Airway epithelial cell (primary cell): ENCODE results near the genes TRIL and SCRN1.

DNA sequence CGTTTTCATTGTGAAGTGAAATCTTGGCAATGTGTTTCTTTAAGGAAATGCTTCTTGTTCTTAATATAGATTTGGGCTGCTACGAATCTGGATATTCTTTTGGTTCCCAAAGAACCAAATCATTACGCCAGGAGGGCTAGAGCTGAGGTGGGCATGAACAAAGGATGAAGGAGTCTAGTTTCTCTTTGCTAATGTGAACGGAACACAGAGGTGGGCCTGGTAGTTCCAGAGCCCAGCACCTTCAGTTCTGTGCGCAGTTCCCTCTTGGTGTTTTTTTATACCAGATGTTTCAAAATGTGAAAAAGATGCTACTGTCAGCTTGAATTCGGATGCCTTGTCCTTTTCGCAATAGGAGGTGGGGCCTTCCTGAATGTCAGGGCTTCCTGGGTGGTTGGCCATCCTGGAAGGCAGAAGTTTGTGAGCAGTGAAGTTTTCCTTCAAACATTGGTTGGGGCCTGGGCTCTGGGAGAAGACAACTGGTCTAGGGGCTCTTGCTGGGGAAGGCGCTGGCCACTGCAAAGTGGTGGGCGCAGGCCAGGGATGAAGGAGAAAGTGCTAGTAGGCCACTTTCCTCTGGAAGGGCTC, 56.6 kb upstream of the JAZF1 start:
- RAMPAGE, long total RNA: no peak

DNA sequence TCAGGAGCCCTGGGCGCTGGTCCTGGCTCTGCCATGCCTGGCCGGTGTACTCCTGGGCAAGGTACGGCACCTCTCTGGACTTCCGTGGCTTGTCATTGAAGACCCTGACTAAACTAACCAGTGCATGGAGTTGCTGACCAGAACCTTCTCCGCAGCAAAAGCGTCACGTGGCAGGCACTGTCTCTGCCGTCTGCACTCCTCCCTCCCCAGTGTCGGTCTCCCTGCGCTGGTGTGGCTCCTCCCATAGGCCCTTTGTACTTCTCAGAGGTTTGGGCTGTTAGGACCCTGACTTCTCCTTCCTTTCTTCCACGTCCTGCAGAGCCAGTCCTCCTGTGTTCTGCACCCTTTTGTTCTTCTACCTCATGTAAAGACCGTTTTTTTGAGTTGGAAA, 100.6 kb upstream of the CREB5 start:
- RAMPAGE, long total RNA: no peak

GRCh38 chr7:28474116-28474708, 61.9 kb downstream of the CREB5 start:
- RAMPAGE, long total RNA: no peak

- RAMPAGE, long total RNA: no peak
Measured at GRCh38 chr7:28570285-28571039, 158.1 kb downstream of the CREB5 start.

GRCh38 chr7:28695600-28695969, 262.5 kb downstream of the TRIL start:
- RAMPAGE, long total RNA: no peak

DNA sequence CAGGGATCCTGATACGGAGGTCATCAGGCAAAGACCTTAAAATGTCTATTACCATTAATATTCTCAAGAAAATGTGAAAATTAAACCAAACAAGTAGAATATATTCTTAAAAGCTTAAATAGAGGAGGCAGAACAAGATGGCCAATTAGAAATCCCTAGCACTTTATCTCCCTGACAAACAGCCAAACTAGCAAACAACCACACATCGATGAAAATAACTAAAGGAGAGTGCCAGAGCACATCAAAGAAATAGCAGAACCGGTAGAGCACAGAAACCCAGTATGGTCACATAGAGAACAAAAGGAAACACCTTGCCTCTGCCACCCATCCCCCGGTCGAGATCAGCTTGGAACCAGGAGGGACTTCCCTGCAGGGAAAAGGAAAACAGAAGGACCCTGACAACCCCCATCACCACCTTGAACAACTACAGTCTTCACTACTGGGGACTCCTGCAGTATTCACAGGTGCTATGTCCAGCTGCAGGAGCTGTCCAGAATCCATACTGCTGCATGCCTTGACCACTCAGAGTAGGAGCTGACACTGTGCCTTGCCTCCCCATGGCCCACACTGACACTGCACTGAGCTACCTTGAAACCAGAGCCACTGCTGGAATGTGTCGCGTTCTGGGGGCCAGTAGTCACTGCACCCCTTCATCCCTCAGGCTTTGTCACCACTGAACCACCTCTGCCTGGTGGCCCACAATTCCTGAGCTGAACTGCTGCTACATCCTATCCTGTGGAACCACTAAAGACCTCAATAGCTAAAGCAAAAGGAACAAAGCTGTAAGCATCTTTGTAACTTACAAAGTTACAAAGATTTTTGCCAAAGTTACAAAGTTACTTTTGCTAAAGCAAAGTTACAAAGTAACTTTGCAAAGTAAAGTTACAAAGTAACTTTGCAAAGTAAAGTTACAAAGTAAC, 66.9 kb downstream of the TRIL start:
- RAMPAGE, long total RNA: no peak

GRCh38 chr7:28926888-28927377, 31.2 kb downstream of the TRIL start:
- RAMPAGE, long total RNA: no peak

DNA sequence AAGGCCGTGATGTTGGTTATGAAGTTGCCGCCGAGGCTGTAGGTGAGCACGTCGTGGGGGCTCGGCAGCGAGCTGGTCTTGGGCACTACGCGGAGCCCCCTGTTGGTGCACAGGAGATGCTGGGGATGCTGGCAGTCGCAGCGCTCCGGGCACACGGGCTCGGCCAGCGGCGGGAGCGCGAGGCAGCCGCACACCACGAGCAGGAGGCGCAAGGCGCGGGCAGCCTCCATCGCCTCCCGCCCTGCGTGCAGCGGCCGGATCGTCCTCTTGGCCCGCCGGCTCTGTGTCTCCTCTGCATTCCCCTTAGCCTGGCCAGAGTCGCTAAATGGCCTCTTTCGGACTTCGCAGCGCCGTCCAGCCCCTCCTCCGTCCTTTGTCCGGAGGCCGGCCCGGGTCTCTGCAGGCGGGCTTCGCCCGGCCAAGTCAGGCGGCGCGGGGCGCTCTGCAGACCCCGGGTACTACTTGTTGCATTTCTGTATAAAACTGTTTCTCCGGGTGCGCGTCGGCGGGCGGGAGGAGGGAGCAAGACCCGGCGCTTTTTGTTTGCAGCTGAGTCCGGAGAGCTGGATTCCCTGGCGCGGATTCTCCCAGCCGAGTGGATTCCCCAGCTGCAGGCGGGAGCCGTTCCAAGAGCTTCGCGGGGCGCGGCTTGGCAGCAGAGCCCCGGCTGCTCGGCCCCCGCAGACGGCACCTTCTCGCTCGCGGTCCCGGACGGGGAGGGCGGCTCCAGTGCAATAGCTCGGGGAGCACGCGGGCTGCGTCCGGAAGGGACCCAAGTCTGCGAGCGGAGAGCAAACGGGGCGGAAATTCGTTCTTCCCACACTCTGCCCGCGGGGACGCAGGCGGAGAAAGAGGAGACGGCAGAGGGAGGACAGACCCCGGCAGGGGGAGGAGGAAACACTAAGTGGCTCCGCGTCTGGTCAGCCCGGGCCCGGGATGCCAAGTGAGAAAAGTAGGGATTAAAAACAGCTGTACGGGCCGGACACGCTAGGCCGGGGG, at the start of gene TRIL:
Gene TRIL, minus strand, starts transcription at position 514 of the 999 bp plus-strand sequence.
- RAMPAGE, long total RNA: no peak

DNA sequence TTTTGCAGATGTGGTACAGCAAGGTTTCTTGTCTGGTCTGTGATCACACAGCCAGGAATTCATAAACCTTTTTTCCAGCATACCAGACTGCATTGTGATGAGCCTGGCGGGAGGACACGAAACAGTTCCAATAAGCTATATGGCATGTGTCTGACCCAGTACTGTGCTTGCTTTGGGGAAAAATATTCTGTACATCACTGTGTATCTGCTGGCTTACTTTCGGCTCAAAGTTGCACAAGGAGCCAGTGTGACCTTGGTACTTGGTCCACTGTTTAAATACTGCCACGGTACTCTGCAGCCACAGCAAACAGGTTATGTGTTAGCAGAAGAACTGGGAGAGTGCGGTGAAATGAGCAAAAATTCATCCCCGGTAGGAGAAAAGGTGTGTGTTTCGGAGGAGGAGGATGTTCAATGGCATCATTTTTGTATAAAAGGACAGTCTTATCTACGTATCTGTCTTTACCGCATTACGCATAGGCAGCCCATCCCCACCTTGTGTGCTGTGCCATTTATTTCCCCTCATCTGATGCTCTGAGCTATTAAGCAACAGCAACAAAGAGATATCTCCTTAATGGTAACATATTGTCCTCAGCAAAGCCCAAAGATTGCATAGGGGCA, 36.5 kb downstream of the CHN2 start:
- RAMPAGE, long total RNA: no peak

GRCh38 chr7:29413427-29414077, 150.1 kb upstream of the PRR15 start:
- RAMPAGE, long total RNA: no peak

GRCh38 chr7:29468149-29468672, 95.4 kb upstream of the PRR15 start:
- RAMPAGE, long total RNA: no peak

DNA sequence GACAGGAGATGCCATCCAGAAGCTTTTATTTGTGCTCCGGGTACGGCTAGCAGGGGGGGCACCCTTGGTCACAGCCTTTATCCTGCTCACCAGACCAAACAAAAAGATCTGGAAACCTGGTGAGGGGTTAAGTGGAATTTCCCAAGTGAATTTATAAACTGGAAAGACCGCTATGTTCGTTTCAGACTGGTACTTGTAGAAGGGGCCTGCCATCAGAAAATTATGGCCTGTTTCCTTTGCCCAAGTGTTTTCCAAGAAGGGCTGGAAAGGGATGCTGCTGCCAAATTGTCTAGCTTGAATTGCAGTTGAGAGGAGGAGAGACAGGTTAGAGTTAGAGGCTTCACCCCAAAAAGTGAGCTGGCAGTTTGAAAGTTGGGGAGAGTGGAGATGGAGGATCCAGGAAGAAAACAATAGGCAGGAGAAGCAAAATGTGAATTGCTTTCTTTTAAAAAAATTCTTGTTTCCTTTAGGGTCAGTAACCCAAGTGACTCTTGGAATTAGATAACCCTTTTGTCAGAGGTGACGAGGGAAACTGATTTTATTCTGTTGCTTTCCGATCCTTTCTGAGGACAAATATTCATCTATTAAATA, 82.7 kb upstream of the PRR15 start:
- RAMPAGE, long total RNA: no peak

DNA sequence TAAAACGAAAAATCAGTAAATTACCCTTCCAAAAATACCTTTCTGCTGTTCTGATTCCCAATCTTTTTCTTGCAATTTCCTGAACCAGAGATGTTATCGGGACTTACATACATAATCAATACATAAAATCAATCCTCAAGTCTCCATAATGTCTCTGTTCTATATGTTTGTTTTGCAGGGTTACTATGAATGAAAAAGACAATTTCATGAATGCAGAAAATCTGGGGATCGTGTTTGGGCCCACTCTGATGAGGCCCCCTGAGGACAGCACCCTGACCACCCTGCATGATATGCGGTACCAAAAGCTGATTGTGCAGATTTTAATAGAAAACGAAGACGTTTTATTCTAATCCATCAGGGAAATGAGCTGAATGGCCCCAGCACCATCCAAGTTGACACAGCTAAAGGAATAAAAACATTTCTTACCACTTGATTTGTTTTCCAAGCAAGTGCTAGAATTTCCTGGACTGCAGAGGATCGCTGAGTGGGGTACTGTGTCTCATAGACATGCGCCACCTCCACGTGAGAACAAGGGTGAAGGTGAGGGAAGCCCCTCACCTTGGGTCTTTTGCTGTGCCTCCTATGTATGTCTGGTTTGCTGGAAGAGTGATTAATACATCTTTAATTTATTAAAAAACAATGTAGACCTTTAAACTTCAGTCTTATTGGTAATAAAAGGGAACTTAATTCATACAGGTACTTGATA, 51.1 kb upstream of the PRR15 start:
- RAMPAGE, long total RNA: no peak

GRCh38 chr7:29852976-29853877, 46.9 kb downstream of the WIPF3 start:
- RAMPAGE, long total RNA: no peak

DNA sequence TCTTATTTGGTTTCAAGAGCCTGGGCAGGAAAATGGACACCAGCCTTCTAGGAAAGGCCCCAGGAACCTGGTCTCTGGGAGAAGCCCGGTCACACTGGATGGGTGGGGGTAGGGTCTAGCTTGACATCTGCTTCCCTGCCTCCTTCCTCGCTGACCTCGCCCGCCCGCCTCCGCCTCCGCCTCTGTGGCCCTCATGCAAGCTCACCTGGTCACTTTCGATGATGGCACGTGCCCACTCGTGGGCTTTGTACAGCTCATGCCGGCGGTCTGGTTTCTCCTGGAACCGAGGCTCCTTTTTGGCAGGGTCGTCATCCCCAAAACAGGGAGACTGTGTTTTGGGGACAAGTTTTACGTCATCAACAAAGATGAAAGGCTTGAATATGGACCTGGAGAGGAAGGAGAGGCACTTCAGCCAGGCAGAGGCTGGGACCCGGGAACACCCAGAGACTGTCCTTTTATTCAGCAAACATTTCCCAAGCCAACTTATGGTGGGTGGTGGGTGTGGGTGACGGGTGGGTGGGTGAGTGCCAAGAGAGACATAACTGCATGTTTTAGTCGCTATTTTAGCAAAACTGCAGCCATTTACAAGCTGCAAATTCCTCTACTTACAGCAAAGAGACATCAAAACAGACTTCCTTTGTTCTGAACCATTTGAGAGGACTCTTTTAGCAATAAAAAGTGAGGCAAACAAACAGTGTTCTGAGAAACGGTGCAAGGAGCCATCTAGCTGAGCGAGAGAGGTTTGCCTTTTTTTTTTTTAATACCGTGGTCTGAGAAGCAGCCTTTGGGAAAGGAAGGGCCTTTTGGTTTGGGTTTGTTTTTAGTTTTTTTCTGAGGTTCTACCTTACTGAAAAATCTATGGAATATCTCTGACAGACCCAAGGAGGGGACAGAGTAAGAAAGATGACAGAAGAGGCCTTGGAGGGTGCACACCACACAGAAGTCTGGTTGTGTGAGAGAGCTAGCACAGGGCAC, 63.1 kb downstream of the SCRN1 start:
- RAMPAGE, long total RNA: no peak

DNA sequence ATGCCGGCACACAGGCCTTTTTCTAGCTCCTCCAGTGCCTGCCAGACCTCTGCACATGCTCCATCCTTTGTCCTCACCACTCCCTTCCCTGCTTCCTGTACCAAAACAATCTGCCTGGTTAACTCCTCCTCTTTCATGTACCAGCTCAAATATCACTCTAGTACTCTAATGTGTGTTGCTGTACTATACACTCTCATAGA, 19.4 kb downstream of the SCRN1 start:
- RAMPAGE, long total RNA: no peak

- RAMPAGE, long total RNA: no peak
Measured at GRCh38 chr7:29988354-29988815, 1.2 kb downstream of the SCRN1 start.

- RAMPAGE, long total RNA: no peak
Measured at GRCh38 chr7:29988816-29989582, 602 bp downstream of the SCRN1 start.

DNA sequence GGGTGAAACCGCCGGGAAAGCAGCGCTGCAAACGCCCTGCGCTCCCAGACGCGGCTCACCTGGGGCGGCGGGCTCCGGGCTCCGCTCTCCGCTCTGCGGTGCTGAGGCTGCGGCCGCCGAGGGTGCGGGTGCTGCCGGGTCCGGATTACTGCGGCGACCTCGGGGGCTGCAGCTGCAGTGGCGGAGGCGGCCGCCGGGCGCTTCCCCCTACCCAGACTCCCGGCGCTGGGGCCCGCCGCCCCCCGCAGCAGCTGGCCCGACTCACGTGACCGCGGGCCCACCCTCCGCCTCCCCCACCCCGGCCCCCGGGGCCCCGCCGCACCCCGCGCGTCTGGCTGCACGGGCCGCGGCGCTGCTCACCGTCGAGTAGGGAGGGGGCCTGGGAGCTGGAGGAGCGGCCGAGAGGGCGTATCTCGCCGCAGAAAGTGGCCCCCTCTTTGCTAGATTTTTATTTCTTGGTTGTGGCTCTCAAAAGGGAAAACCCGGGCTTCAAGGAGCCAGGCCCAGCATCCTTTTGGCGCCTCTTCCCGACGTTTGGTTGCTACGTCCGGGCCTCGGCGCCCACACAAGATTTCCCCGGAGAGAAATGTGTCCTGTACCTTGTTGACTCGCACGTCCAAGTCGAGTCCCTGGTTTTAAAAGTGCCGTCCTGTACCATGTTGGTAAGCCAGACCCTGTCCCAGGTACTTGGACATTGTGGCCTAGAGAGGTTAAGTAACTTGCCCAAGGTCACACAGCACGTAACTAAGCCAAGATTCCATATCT, at the start of gene SCRN1:
Gene SCRN1, minus strand, starts transcription at position 219 of the 765 bp plus-strand sequence.
- RAMPAGE, long total RNA: no peak

DNA sequence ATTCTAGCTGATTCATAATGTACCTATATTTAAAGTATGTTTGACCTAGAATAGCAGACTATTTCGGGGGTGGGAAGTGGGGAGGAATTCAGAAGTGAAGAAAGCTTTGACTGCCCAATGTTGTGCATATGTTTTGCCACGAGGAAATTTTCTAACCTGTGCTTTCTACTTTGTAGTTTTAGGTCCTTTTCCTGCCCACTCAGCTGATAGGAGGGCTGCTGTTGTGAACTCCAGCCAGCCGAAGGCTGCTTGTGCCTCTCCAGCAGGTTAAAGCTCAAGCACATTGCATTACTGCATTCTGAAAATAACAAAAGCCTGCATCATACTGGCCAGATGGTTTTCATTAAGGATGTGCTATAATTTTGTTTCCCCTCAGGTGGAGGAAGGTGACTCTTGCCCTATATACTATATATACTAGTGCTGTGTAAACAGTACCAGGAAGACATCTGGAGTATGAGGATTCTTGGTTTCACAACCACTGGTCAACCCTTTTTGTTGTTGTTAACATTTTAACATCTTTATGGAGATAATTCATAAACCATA, 4.5 kb downstream of the PLEKHA8 start:
- RAMPAGE, long total RNA: no peak